Pericardium fibroblast (primary cell): ENCODE data around the genes CPHXL2 and MON1B.

DNA sequence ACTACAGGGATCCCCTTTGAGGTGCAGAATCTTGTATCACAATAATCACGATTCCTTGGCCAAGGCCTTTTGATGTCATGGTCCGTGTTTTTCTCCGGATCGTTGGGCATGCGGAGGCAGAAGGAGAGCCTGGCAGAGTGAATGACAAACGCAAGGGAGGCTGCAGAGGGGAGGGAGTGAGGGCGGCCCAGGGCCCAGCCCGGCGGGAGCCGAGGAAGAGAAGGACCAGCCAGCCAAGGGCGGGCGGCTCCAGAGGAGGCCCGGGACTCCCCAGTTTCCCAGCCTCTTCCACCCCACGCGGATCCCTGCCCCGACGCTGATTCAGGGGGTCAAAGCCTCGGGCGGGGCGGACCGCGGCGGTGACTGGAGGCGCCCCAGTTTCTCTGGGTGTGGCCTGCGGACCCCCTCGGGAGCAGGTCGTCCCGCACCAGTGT, 14.7 kb downstream of the CLEC18B start:
- RAMPAGE, long total RNA = no peak

DNA sequence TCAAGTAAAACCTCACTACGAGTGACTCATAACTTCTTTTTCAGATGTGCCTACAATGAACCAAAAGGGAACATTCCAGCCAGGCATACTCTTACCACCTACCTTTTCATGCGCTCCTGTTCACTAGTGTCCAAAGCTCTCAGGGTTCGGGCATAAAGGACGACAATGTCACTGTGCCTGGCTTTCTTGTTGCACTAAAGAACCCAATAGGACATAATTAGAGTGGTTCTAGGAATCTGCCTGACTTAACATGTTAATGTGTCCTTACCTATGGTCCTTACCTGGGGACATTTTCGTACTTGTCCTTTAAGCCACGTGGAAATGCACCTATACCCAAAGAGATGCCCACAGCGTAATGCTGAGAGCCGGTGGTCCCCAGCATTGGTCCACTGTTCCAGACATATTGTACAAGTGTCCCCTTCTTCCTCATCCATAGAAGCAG, 22.4 kb downstream of the RFWD3 start:
- RAMPAGE, long total RNA = no peak

GRCh38 chr16:74738809-74739283, 35.8 kb downstream of the FA2H start:
- RAMPAGE, long total RNA = no peak

DNA sequence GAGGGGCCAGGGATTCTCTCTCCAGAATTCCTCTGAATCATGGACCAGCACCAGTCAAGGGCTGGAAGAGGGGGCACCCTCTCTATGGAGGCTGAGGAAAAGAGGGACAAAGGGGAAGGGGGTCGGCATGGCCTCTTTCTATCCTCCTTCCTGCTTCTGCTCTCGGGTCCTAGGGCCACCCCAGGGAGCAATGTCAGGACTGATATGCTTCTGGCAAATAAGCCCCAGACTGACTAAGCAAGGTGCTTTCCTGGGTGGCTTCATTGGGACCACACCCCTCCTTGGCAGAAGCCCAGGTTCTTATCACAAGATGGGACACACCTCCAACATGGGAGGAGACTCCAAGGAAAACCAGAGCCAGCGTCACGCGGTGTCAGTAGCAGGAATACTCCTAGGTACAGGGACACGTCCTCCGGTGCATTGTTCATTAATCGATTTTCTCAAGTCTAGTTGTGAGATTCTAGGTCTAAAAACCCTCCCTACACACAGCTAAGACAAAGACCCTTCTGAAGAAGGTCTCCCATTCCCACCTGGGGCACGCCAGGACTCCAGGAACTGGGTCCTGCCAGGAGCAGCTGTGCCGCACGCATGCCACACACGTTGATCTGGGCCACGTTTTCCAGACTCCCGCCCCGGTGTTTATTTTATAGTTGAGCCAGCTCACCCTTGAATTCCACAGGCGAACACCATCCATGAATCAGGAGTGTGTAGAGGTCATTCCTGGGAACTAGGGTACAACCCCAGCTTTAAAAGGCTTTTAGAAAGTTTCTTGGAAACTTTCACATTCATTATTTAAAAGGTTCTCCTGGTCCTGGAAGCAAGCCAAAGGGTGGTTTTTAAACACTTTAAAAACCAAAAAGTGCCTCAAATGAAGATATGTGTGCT, 30.9 kb downstream of the FA2H start:
- RAMPAGE, long total RNA = no peak

DNA sequence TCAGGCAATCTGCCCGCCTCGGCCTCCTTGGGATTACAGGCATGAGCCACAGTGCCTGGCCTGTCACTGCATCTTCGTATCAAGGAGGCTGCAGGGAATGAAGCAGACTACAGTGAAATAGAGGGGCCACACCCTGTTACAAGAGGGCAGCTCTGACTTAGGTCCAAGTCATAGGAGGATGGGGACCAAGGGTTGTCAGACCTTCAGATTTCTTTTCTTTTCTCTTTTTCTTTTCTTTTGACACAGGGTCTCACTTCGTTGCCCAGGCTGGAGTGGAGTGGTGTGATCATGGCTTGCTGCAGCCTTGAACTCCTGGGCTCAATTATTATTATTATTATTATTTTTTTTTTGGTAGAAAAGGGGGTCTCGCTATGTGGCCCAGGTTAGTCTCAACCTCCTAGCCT, 28.6 kb downstream of the FA2H start:
- RAMPAGE, long total RNA = no peak

- RAMPAGE, long total RNA = no peak
Measured at GRCh38 chr16:74921268-74922484, 63.2 kb downstream of the WDR59 start.

DNA sequence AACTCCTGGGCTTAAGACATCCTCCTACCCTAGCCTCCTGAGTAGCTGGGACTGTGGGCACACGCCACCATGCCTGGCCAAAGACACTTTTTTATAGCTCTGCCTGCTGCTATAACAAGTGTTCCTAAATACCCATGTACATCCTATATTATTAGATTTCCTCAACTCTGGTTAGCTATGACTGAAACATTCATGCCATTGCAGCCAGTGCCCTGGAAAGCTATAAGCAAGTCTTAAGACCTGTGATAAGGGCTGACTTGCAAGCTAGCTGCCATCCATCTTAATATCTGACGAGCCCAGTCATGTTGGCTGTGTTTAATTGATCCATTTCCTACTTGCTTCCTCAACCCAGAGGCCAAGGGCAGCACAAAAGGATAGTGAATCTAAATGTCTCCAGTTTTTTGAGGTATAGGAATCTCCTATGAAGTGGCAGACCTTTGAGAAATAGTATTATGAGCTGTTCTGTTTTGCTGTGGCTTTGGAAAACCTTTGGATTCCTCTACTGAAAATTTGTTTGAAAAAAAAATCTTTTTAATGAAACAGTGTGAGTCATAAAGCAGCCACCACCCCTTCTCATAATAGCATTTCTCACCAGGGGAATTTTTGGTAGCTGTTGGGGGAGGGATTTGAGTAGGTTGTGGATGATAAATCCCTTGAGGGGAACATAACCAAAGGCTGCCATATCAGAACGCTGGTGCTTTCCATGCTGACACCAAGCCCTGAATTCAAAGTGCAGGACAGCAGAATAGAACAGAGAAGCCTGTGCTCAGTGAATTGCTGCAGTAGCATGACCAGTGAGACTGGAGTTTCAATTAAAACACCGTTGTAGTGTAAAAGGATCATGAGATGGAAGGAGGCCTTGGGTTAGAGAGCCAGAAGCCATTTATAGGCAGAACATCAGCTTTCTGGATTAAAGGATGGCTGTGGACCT, 12.9 kb downstream of the ZNRF1 start:
- RAMPAGE, long total RNA = no peak

- RAMPAGE, long total RNA = no peak
Measured at GRCh38 chr16:75045260-75045647, 46.4 kb downstream of the ZNRF1 start.

- RAMPAGE, long total RNA = no peak
Measured at GRCh38 chr16:75109827-75110438, 6.6 kb downstream of the LDHD start.

- RAMPAGE, long total RNA = no peak
Measured at GRCh38 chr16:75112309-75113182, 4.0 kb downstream of the LDHD start.

- RAMPAGE, long total RNA = no peak
Measured at GRCh38 chr16:75252414-75253754, 1.5 kb upstream of the BCAR1 start.

DNA sequence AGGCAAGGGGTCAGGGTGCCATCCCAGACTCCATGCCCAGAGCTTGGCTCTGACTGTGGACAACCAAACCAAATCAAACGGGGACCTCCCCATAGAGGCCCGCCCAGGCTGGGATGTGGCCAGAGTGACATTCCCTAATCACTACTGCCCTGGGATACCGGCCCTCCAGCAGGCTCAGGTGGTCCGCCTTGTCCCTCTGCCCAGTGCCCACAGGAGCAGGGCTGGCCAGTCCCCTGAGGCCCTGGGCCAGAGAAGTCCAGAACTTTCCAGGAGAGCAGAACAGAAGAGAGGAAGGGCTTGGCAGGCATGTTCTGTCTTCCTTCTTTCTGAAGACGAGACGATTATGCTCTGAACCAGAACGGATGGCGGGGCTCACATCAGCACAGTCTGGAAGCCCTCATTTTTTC, 12.8 kb upstream of the BCAR1 start:
- RAMPAGE, long total RNA = no peak

DNA sequence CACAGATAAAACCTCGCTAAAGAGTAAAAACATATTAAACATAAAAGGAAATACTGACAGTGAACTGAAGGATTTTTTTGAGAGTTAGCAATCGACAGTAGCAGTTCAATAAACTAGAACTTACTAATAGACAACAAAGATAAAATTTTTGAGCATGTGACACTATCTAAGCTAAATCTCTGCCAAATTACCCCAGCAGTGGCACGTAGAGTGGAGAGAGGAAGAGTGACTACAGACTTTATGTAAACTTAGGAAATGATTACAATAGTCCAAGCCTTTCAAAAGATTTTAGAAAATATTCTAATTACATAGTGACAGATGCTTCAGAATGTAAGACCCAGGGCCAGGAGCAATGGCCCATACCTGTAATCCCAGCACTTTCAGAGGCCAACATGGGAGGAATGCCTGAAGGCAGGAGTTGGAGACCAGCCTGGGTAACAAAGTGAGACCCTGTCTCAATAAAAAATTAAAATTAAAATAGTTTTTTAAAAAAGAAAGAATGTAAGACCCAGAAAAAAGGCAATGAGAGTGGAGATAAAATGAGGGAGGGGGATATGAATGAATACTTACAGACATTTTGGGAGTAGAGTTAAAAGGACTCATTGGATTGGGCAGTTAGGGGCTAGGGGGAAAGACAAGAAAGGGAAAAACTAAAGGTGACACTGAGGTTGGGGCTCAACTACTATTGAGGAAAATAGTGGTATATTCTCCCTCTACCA, 52.3 kb downstream of the CFDP1 start:
- RAMPAGE, long total RNA = no peak

DNA sequence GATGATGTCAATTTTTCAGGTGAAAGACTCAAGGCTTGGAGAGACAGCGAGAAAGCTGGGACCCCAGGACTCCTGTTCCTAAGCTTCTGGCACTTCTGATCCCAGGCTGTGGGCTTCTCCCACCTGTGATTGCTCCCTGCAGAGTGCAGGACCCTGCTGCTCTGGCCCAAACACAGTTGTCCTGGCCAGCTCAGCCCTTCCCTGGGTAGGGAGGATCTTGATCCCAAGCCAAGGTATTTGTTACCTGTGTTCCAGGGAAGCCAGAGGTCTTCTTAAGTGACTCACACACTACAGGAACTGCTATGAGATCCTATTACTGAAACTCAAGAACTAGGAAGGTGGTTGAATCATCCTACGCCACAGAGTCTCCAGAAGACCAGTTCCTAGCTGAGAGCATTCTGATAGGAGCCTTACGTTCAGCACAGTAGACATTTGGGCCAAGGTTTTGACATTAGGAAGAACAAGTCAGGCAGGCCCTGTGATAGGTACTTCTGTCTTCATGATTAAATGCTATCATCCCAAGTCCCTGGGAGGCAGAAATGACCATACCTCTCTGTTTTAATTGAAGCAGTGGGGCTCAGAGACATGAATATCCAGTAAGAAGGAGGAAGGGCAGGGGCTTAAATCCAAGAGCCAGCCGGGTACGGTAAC, 12.0 kb downstream of the CHST6 start:
- RAMPAGE, long total RNA = no peak

GRCh38 chr16:75653814-75654783, 6.5 kb downstream of the TERF2IP start:
- RAMPAGE, long total RNA = no peak

DNA sequence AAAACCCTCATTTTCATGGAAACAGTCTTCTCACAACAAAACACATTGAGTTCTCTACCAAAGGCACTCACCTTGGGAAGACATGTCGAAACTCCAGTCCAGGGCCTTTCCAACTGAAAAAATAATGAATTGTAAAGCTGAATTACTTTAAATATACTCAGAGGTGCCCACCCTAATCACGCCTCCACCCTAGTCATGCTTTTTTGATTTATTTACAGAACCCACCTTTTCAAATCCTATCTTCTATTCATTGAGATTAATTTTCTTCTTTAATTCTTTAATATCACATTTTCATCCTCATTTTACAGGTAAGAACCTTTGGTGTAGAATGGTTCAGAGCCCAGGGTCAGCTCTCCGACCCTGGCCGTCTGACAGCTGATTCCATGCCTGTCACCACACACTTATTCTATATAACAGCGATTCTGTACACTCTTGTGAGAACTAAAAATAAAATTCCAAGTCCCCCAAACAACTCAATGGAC, at the start of gene CPHXL2:
Gene CPHXL2, minus strand, starts transcription at position 94 of the 482 bp plus-strand sequence.
- RAMPAGE, long total RNA = no peak

- RAMPAGE, long total RNA = no peak
Measured at GRCh38 chr16:76293043-76293391, 15.8 kb downstream of the CNTNAP4 start.

- RAMPAGE, long total RNA = no peak
Measured at GRCh38 chr16:77190821-77191441, at the start of gene MON1B. Gene MON1B (plus strand): TSS chr16:77191190.

DNA sequence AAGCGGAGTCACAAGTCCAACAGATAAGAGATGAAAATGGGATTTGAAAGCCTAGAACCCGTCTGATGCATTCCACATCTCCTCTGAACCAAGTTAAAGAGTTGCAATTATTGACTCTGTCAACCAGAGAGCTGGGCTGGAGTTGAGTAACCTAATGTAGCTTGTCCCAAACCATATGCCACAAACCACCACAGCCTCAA, 81.5 kb upstream of the NUDT7 start:
- RAMPAGE, long total RNA = no peak

DNA sequence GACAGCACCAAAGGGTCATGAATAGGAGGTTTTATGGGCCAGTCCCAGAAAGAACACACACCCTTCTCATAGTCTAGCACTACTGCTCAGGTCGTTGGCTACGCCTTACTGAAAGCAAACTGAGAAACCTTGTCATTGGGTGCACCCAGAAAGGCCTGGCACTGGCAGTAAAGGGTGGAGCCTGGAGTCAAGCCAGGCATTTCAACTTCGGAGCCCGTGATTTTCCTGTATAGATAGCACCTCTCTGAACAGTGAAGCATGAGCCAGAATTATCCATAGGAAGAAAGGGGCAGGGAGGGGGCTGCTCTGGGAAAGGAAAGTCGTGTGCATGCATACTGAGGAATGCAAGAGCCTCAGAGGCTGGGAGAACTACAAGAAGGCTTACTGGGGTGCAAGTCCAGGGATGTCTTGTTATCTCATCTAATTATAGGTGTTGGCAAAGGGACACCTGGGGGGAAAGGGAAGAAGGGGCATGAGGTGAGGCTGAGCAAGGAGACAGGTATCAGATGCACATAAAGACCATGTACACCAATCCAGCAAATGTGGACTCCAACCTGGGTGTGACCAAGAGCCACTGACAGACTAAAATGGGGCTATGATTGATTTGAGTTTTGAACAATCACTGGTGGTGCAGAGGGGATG, 75.1 kb downstream of the VAT1L start:
- RAMPAGE, long total RNA = no peak